Foreskin fibroblast (primary cell): Measurements from ENCODE around the gene LMBRD2.

- RRBS, result no CpG with 5 or more reads among the region's 4 CpGs
Measured at GRCh38 chr5:34657382-34657515, 1.1 kb downstream of the RAI14 start.

- RRBS, result no CpG with 5 or more reads among the region's 7 CpGs
Measured at GRCh38 chr5:34954542-34955235, 25.3 kb downstream of the DNAJC21 start.

- RRBS, result no CpG with 5 or more reads among the region's 11 CpGs
Measured at GRCh38 chr5:35162837-35163676, 67.2 kb downstream of the PRLR start.

DNA sequence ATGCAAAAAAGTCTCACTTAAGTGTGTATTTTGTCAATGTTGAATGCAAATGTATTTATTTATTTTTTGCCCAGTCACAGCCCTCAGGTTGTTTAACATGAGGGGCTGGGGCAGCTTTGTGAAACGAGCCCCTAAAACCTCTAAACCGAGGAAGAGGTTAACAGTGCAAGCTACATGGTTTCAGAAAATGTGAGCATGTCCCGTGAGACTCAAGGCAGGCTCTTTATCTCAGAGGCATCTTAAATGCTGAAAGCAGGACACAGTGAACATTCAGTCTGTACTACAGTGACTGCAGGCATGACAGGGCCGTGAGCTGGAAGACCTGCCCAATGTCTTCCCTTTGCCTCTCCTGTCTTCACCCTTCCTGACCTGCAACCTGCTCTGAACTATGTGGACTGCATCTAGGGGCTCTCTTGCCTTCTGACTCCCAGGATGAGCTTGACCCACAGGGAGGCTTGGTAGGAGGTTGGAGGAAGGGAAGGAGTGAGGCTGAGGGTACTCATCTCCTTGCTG, 58.3 kb downstream of the PRLR start:
- RRBS, result no CpG with 5 or more reads among the region's 4 CpGs

DNA sequence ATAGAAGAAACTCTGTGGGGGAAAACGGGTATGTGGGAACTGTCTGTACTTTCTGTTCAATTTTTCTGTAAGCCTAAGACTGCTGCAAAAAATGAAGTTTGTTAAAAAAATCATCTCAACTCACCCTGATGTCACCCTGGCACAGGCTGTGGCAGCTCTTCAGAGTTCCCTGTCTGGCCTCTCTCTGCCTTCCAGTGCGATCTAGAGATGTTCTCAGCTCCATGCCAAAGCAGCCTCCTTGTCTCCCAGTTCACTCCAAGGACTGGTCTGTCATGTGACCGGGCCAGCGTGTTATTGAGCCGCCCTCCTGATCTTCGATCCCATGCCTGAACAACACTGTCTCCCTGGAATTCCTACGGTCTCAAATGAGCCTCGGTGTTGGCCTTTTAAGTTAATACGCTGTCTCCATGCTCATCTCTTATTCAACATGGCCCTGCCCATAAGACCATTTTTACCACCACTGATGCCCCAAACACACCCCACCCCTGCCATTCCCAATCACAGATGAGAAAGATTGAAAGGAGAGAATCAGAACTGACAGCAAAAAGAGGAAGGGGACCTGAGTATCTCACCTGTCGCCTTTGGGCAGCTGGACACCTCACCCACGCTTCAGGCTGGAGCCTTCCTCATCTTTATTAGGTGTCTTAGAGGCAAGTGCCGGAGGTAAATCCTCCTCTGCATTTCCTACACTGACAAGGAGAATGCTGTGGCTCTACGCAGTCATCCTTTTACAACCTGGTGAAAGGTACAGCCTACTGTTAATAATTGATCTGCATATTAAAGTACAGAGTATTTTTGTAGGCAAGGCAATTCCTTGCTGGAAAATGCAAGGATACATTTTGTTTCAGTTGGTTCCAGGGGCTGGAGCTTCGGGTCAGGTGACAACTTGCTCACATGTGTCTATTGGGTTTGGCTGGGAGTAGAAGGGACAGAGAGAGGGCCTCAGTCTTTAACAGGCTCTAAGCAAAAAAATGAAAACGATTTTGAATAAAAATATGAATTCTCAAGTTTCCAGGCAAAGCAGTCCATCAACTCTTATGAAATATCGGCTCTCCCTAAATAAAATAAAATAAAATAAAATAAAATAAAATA, 35.0 kb downstream of the PRLR start:
- RRBS, result no CpG with 5 or more reads among the region's 16 CpGs

DNA sequence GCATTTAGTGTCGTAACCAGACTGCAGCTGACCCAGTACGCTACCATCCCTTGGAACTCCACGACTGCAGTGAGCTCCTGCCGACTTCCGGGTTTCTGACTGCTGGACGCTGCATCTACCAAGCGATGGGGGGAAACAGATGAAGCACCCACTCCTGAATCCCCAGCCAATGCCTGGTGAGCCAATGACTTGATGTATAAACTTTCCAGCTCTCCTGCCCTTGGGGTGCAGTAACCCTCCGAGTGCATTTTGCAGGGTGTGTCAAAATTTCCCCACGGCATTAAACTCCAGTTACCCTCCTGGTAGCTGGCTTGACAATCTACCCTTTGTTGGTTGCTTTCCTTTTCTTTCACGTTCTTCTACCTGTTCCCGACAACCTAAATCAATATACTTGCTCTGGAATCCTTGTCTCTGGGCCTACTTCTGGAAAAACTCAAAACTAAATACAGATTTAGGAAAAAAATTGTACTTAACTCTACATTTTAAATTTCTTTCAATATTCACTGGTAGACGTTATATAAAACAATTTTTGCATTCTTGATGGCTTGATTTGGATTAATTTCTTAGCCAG, 174.6 kb upstream of the PRLR start:
- RRBS, result no CpG with 5 or more reads among the region's 12 CpGs

DNA sequence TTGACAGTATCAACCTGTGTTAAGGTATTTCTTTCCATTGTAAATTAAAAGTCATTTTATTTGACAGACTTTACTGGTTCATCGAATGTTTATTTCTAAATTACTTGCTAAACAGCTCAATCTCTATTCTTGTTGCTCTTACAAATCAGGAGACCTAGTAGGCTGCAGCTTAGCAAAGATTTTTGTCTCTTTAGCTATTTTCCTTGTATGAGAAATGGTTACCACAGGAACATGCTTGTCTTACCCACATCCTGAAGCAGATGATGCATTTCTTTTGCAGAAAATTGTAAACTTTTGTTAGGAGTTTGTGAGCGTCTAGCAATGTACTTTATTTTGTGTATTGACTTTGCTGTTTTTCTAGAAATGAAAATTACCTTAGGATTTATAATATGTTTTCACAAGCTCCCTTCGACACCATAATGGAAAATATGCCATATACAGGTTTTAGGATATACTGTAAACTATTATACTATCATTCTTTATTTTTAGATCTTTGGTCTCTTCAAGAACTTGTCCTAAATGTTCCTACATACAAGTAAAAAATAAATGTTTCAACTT, 53.9 kb downstream of the SPEF2 start:
- RRBS, result no CpG with 5 or more reads among the region's 3 CpGs

DNA sequence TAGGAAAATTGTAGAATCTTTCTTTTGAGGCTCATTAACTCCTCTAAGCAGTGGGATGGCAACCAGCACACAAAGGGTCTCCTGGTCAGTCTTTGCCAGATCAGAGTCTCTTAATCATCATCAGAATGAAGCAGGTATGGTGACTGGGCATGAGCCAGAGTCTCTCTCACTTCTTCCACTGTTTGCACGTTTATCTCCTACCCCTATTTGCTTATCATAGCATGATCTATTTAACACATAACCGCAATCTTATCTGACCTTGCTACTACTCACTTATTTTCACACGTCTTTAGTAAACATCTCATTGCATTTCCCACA, 39.9 kb upstream of the IL7R start:
- RRBS, result no CpG with 5 or more reads among the region's 3 CpGs

DNA sequence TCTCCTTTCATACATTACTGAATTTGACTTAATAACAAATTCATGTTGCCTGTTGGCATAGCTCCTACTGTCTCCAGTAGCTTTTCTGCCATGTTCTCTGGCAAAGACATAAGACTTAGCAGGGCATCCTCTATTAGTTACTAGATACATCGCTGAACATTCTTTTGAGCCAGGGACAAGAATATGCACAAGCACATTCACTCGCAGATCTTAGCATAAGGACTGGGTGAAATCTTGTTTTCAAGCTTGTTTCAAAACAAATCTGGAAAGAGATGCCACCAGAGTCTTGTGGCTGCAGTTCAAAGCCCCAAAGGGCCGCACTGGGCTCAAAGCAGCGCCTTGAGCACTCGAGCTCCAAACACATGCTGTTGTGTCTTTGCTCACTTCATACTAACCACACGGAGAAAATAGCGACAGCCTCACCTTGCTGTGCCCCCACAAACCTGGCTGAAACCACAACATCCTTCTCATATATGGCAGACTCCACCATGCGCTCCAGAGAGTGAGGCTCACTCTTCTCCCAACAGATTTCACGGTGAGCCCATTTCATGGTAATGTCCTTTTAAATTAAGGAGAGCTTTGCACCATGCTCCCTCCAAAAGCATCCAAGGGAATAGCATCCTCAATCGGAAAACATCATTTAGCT, 34.2 kb upstream of the IL7R start:
- RRBS, result no CpG with 5 or more reads among the region's 10 CpGs

DNA sequence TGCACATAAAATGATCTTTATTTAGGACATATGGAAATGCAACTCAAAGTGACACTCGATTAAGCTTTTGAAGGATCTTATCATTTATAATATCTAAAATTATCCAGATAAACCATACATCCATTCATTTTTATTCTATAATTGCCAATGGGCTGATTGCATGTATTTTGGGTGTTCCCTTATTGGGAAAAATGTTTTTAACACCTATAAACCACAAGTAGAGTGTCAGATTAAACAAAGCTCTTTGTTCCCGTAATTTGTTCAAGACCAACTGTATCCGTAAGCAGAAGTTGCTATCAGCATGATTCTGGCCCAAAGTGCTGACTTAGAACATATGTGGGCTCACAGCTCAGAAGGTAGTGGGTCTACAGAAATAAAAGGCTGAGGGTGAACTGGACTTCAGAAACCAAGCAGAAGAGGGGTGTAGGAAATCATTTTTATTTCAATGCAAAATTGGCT, 23.5 kb upstream of the IL7R start:
- RRBS, result no CpG with 5 or more reads among the region's 3 CpGs

DNA sequence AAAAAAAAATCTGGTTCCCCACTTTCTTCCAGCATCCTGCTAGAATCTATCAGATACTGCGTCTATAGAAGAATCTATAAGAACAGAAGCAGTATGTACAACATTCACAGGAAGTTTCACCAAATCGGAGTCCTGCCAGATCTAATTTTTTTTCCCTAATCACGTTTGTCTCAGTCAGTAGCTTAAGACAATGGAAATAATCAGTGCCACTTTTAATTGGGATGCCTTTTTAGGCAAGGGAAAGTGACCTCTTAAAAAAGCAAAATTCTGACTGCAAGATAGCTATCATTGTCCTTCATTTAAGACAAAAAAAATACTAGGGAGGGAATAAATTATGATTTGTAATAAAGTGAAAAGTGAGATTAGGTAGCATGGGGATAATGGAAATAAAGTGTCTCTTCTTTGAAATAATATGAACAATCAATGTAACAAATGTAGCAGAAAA, 3.4 kb downstream of the IL7R start:
- RRBS, result no CpG with 5 or more reads among the region's 3 CpGs

DNA sequence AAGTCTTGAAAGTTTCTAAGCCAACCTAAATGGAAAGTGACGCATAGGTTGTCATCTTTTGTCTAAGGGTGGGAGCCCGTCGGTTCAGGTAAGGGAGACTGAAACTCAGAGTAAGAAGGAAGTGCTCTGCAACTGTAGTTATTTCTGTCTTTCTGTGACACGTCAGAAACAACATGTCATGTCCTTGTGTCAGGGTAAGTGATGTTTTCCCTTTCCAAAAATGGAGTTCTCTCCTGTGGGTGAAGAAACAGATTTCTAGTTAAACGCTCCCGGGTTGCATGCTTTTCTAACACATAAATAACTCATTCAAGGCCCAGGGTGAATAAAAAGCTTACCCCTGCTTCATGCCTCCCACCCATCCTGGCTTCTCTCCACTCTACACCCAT, 33.6 kb downstream of the CAPSL start:
- RRBS, result no CpG with 5 or more reads among the region's 6 CpGs

DNA sequence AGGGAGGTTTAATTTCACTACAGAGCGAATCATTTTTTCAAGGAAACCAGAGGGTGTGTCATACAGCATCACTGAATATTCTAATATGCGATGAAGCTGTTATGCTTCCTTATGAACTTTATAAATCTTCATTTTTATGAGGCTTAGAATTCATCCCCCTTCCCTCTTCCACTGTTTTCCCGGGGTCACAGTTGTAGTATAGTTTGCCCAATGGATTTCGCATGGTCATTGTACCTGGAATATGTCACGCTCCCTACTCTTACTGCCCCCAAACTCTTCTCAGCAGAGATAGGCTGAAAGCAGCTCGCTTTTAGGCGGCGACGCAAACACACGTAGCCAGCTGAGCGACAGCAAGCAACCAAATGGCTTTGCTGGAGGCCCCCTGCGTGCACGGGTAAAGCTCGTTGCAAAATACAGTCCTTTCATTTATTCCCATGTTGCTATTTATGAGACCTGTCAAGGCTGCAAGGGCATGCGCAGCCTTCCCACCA, 788 bp downstream of the LMBRD2 start:
- RRBS, result no CpG with 5 or more reads among the region's 15 CpGs

DNA sequence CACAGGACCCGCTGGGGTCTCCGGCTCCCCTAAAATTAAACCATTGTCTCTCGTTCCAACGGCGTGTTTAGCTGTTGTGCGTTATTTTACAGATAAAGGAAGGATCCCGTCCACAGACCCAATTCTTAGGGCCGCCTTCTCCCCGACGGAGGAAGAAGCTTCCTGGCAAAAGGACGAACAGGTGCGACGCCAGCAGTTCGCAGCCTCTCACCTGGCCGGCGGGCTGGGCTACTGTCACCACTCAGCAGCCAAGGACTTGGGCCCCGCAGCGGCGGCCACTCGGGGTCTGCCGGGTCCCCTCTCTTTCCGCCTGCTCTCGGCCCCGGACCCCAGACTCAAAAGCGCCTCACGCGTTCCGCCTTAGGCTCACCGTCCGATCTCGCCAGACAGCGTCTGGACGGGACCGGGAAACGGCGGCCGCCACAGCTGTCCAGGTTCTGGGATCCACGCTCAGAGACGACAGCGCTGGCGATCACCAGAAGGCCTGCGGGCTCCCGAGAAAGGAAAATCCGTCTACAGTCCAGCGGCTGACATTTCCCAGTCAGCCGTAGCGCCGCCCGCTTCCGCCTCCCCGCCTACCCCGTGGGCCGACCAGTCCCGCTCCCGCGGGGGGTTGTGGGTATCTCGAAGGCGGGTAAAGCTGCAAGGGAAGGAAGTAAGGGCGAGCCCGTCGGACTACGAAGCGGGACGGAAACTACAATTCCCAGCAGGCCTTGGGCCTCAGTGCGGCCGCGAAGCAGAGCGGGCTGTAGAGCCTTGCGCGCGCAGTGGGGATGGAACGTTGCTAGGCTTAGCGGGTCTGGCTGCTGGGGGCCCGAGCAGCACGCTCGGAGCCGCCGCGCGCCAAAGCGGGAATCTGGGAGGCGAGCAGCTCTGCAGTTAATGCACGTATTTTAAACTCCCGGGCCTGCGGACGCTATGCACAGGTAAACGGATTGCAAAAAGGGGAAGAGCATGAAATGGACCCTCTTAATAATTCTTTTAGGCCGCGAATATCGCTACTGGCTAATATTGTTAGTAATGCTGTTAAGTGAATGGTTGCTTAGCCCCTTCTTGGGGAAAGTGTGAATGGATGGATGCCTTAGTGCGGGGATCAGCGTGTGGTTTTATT, at the start of gene LMBRD2:
Gene LMBRD2 (minus strand): TSS at position 543 of the 1,111 bp plus-strand sequence.
- RRBS, result 1% methylated on average over 18 of the region's 92 CpGs

DNA sequence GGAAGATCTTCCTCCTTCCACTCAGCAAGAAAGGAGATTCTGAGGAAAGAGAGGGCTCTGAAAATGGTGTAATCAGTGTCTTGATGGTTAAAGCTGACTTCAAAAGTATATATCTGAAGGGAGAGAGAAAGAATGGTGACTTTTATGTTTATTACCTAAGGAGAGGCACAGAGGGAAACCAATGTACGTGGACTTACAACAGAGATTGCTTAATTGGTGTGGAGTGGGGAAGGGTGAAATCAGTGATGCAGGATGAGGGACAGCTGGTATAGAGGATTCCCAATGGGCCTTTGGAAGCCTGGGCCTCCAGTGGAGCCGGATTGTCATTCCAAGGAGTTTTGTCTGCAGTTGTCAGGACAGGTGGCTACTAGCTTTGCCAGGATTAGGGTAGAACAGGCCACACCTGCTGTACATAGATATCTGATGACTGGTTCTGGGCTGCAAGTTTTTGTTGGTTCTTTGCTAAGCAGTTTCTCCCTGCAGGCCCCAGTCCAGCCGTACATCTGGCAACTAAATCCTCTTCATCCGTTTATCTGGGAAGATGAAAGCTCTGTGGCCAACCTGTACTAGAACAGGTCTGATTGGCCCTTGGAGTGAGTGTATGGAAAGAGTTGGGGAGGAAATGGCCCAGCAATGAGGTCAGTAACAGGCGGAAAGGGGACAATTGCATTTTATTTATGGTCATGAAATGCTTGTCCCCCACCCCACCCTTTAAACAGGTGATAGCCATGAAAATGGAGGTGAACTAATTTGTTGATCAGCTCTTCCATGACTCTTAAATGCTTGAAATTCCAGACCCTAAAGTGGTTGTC, 4.3 kb downstream of the SKP2 start:
- RRBS, result no CpG with 5 or more reads among the region's 5 CpGs

DNA sequence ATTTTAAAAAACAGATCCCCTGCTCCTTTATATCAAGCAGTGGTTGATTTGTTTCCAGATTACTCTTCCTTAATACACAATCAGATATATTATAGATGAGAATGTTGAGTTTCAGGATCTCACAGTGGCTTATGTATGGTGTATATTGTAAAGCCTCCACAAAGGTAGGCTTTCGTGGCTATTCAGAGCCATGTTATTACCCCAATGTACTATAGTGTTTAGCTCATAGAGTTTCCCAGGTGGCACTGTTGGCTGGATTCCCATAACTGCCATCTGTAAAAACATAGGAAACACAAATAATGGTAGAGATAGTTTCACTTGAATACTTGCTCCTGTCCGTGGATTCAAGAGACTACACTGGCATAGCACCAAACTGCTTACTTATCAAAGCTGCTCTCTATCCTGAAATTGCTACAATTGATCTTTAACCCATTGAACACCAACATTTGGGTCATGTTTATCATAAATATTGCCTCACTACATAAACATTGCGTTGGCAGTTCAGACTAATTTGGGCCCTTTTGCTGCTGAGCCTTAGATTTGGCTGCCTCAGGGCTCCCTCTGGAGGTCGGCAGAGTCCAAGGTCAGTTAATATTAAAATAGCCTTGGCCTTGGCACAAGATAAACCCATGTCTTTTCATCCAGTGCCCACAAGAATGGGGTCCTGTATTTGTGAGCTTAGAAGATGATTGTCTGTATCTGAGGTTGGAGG, 3.8 kb upstream of the RANBP3L start:
- RRBS, result no CpG with 5 or more reads among the region's 4 CpGs

DNA sequence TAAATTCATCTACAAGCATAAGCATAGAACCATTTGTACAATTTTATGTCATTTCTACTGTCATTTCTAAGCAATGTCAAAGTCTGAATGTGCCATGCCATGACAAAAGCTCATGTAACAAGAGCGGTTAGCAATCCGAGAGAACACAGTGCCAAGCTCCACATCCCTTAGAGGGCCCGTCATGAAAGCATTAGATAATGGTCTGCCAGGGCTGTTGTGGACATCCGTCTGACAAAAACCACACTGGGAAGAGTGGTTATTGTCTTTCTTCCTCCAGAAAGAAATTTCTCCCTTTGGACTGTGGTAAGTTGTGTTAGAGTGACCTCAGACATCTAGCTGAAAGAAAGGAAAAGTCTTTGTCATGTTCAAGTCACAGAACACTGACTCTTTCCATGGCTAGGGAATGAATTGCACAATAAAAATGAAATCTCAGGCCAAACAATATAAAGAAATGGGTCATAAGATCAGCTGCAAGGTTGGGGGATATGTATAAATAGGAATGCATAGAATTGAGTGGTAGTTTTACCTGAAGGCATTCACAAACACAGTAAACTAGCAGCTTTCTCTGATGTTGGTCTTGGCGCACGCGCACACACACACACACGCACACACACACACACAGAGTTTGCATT, 5.2 kb downstream of the SLC1A3 start:
- RRBS, result no CpG with 5 or more reads among the region's 8 CpGs

DNA sequence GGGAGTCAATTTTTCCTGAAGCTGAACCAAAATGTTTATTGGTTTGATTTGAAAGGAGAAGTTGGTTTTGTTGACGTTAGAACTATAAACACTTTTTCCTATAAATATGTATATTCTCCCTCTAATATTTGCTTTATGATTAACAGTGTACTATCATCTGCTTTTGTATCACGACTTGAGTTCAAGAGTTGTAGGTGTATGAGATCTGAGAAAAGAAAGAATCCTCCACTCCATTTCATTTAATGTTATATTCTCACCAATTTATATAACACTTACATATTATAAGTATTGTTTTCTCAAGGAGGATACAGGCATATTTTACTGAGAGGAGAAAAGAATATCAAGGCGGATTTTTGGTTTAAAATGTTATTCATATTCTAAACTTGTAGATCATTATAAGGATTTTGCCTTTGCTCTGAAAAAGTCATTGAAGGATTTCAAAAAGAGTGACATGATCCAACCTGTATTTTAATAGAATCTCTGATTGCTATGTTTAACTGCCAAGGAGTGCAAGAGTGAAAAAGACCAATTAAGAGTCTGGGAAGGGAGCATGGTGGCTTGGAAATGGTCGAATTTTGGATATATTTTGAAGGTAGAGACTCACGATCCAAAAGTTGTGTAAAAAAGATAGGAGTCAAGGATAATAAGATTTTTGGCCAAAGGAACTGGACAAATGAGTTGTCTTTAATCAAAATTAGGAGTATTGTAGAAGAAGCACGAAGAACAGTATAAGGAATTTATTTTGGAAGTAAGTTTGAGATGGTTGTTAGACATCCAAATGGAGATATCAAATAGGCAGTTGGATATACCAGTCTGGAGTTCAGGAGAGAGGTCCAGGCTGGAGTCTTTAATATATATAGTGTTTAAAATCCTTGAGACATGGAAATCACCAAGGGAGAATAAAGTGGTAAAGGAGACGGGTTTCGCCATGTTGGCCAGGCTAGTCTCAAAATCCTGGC, 50.7 kb downstream of the NIPBL start:
- RRBS, result no CpG with 5 or more reads among the region's 8 CpGs

- RRBS, result no CpG with 5 or more reads among the region's 7 CpGs
Measured at GRCh38 chr5:37064616-37064914, 184.6 kb downstream of the CPLANE1 start.

DNA sequence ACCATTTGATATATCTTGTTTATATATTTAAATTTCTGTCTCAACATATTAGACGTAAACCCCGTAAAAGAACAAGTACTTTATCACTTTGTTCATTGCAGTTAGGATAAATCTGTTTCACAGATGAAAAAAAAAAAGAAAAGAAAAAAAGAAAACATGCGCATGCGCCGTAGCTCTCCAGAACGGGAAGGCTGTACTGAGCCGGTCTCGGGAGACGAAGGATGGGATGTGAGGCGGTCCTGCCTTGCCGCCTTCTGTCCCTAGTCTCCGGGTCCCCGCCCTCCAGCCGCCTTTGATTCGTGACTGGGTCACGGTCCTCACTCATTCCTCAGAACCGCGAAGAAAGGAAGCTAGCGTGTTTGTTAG, 40.4 kb downstream of the CPLANE1 start:
- RRBS, result 33% methylated on average over 6 of the region's 19 CpGs